ENCODE data around the genes IFIT1 and SLC16A12.

- PRO-cap = no peak
Observed at GRCh38 chr10:89369149-89369516, 8.7 kb upstream of the IFIT1B start.

- PRO-cap = no peak
Observed at GRCh38 chr10:89374009-89374891, 3.6 kb upstream of the IFIT1B start.

DNA sequence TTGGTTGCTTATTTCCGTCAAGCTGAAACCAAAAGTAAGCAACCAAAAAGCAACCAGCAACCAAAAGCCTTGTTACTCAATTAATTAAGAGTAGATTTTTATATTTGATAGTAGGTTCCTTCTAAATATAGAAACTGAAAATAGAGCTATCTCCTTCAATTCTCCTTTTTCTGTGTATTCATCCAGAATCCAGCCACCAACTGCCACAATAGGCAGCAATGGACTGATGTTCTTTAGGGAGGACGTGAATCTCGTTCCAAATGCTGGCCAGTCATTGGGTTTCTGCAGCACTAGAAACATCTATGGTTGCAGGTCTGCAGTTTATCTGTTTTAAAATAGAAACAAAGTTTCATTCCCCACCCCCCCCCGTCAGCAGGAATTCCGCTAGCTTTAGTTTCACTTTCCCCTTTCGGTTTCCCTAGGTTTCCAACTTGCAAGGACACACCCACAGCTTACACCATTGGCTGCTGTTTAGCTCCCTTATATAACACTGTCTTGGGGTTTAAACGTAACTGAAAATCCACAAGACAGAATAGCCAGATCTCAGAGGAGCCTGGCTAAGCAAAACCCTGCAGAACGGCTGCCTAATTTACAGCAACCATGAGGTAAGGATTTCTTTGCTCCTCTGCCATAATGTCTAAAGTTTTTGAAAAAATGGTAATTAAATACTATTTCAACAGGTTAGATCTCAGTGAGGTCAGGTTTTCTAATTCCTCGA, at the start of gene IFIT1:
TSS of gene IFIT1 (plus strand) at position 511 of the 718 bp plus-strand sequence.
- PRO-cap = no peak

- PRO-cap = no peak
Observed at GRCh38 chr10:89468508-89469017, 54.2 kb downstream of the IFIT5 start.

- PRO-cap = no peak
Observed at GRCh38 chr10:89516084-89516802, 19.2 kb downstream of the SLC16A12 start.

- PRO-cap = bidirectional peak, plus-strand start at chr10:89535710, minus-strand start at chr10:89535558; unidirectional peak, minus-strand start at chr10:89535977
Observed at GRCh38 chr10:89534910-89536353, at the start of gene SLC16A12. Gene SLC16A12, minus strand, starts transcription at chr10:89535594.

DNA sequence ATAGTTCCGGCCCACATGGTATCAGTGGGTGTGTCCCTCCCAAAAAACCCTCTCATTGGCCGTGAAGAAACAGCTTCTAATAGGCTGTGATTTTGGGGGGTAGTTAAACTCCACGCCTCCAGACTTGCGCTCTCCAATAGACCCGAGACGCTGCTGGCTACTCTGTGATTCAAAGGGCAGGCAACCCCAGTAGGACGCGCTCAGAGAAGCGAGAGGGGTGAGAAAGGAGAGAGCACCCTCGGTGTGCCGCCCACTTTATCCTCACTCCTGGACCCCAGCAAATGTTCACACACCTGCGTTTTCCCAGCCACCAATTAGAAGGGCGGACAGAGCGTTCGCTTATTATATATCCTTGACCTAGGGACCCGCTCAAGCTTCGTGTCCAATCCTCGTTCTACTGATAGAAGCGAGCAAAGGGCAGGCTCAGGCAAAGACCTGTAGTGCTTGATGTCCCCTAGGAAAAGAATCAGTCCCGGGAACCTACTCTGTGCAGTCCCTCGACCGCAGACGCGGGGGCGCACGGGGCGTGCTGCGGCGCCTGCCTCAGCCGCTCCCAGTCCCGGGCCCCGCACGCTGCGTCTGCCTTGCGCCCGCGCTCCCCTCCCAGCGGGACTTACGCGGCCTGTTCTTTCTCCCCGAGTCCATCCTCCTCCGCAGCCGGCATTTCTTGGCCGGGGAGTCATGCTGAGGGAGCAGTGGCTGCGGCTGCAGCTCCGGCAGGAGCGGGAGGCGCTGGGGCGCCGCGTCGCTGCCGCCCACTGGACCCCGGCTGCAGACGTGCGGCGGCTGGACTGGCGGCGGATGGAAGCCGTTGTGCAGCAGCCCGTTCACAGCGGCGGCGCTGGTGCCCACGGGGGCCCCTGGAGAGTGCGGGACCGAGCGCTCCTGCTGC, 813 bp downstream of the PANK1 start:
- PRO-cap = bidirectional peak, plus-strand start at position 136 of the sequence, minus-strand start outside the sequence; bidirectional peak, plus-strand start at position 506 of the sequence, minus-strand start at position 581 of the sequence; bidirectional peak, plus-strand start at position 774 of the sequence, minus-strand start at position 793 of the sequence

DNA sequence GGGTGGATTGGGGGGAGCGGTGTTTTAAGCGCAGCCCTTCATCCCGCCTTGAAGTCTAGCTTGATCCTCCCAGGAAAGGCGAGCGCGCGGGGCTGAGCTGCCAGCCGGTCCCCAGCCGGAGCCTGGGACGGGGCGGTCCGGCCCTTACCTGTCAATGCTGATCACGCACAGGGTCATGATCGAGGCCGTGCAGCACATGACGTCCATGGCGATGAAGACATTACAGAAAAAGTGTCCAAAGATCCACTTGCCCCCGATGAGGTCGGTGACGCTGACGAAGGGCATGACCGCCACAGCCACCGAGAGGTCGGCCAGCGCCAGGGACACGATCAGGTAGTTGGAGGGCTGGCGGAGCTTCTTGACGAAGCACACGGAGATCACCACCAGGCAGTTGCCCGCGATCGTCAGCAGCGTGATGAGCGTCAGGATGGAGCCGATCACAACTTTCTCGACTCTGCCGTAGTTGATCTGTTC, 817 bp downstream of the HTR7 start:
- PRO-cap = no peak

- PRO-cap = bidirectional peak, plus-strand start at chr10:90920466, minus-strand start at chr10:90920415
Observed at GRCh38 chr10:90919844-90920731, 799 bp downstream of the ANKRD1 start.

DNA sequence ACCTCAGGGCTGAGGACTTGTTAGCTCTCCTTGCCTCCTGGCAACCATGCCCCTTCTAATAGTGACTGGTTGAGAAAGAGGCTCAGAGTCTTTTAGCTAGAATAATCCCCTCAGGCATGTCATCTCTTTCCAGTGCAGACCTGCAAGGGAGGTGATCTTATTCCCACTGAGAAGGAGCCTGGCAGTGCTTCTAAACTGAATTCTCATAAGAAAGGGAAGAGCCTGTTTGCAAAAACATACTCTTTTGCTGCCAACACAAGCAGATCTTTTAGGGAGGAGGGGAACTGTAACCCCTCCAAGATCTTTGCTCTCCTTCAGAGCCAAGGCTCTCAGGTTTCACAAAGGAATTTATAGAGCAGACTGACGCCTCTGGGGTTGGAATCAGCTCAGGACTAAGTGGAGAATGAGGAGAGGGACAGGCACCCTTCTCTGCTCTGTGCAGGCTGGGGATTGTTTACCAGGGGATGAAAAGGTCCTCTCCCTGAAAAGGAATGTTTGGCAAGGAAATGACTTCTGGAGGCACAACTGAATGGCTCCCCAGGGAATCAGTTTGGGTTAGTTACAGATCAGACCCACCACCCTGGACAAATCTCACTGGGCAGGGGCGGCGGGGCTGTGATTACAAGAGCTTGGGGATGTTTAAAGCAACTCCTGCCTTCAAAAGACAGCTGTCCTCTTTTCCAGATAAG, 9.5 kb upstream of the ANKRD1 start:
- PRO-cap = bidirectional peak, plus-strand start at position 154 of the sequence, minus-strand start at position 67 of the sequence; bidirectional peak, plus-strand start at position 389 of the sequence, minus-strand start at position 405 of the sequence

- PRO-cap = no peak
Observed at GRCh38 chr10:90968196-90968956, 47.5 kb upstream of the ANKRD1 start.

DNA sequence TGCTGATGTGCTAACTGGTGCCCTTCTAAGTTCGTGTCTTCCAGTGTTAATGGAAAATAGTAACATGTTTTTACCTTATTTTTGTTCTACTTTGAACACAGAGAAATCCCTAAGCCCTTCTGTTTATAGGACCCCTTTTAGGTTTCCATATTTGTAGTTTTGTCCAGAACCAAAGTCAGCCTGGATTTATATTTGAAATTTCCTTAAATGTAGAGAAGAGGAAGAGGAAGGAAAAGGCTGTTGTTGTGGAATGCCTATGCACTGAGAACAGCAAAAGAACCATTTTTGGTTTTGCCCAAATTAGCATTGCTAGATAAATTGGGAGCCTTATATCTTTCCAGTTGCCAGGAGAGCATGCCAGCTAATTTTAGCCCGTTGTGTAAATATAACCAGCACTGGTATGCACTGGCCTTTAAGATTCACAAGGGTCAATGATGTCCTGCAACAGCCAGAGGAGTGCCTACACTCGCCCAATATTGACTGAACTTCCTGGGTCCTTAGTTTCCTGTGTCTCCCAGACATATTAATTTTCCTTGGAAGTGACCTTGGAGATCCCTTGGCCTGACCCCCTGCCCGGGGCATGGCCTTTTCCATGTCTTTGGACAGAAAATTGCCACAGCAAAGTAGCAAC, 132.3 kb upstream of the PCGF5 start:
- PRO-cap = no peak

- PRO-cap = no peak
Observed at GRCh38 chr10:91164272-91164381, 56.3 kb upstream of the PCGF5 start.

DNA sequence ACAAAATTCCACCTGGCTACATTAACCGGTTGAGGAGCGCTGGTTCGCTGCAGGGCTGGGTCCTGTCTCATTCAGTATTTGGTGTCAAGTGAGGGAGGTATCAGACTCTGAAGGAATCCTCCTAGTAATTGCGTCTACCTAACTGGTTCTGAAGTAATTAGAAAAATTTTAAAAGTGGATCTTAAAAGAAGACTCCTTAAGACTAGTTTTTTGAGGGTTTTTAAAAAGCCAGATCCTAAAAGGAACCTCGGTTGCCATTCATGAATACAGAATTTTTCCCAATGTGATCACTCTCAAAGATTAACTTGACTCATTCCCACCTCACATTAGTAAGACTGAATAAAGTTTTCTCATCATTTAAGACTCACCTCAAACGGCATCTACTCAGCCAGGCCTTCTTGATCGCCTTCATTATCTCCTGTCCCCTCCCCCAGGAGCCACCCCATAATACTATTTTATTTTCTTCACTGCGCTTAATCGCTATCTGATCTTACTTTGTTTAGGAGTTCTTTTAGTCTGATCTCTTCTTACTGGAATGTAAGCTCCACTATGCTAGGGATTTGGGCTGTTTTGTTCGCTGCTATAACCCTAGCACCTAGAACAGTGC, 56.0 kb upstream of the PCGF5 start:
- PRO-cap = no peak

DNA sequence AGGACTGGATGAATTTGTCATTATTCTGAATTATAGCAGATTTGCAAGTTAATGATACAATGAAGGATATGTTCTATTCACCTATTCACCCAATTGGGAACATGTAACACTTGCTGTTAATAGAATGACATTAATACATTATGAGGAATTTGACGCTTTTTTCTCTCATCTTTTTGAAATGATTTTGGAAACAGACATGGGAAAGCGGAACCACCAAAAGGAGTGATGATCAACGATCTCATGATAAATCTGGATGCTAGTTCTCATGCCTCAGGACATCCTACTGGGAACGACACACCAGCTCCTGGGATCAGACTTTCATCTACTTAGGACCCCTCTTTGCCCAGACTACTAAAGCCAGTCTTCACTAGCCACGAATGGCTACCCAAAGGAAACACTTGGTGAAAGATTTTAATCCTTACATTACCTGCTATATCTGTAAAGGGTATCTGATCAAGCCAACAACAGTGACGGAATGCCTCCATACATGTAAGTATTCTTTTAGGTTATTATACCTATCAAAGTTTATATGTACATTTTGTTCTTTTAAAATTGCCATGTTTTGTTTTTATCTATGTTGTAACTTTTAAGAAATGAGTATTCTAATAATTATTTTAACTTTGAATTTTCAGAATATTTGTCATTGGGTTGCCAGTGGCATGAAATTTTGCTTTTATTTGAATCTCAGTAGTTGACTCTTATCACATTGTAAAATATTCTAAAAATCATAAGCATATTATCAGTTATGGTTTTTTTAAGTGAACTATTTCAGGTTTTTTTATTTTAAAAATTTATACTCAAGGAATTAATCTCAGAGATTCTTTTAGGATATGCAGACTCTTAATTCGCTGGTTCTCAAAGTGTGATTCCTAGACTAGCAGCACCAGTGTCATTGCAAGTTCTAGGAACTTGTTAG, 2.3 kb downstream of the PCGF5 start:
- PRO-cap = no peak

DNA sequence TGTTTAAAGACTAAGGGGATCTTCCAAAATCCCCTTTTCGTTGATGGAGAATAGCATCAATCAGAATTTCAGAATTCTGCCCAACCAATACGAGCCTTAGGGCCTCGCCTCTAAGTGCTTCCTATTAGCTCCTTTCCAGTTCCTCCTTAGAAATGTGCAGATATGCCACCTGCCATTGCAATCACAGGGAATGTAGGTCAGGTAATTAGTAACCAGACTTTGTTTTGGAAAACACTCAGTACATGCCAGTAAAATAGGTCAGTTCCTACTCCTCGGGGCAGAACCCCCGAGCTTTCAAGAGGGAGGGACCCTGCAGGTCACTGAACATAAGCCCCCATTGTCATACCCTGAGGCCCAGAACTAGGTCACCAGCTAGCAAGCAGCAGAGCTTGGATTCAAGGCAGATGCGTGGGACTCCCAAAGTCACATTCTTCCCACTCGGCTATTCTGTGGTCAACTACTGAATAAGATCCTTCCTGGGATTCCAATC, 104.9 kb downstream of the PPP1R3C start:
- PRO-cap = no peak

DNA sequence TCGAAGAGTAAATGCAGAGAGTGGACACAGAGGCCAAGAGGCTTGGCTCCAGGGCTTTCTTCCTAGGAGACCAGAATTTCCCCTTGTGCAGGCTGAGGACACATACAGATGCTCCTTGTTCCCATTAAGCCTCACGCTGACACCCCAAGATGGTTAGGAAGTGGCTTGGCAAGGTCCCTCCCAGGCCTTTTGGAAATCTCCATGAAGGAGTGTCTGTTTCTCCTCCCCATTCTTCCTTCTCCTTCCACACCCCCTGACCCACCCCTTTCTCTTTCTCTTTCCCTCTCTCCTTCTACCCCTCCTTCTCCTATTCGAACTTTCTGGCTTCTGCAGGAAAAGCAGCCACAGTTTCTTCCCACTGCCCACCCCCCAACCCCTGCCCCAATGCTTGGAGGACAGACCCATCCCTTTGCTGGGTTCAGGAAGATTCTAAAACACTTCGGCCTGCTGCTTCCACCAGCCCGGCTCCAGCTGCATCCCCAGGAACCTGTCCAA, 80.6 kb downstream of the PPP1R3C start:
- PRO-cap = no peak

DNA sequence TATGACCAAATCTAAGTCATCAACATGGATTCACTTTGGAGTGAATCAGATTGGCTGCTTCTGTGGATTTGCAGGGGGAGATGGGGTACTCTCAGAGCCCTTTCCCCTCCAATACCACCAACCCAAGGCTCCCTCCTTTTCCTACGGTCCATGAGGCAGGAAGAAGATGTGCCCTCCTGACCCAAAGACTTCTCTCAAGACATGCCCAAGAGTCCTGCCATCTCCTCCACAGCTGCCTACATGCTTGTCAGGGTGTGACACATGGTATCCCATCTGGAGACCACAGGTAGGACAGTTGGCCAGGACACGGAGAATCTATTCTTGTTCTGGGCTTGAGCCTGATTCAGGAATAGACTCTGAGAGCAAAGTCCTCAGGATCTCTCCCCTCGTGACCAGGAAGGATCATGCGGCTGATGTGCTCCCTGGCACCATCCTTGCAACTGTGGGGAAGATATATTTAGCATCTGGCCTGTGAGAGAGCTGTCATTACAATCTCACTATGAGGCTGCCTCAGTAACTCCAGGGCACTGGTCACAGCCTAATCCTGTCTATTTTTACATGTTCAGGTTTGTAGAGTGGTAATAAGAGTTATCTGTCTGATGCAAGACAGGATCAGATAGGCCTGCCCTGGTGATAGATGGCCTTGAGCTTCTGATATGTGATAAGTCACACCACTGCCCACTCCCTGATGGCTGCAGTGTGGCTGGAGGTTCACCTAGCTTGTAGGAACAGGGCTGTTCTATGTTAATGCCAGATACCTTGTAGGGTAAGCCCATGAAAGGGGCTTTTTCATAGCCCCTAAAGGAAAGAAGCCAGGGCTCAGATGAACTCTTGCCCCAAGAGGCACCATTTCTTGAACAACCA, 50.8 kb downstream of the PPP1R3C start:
- PRO-cap = no peak

DNA sequence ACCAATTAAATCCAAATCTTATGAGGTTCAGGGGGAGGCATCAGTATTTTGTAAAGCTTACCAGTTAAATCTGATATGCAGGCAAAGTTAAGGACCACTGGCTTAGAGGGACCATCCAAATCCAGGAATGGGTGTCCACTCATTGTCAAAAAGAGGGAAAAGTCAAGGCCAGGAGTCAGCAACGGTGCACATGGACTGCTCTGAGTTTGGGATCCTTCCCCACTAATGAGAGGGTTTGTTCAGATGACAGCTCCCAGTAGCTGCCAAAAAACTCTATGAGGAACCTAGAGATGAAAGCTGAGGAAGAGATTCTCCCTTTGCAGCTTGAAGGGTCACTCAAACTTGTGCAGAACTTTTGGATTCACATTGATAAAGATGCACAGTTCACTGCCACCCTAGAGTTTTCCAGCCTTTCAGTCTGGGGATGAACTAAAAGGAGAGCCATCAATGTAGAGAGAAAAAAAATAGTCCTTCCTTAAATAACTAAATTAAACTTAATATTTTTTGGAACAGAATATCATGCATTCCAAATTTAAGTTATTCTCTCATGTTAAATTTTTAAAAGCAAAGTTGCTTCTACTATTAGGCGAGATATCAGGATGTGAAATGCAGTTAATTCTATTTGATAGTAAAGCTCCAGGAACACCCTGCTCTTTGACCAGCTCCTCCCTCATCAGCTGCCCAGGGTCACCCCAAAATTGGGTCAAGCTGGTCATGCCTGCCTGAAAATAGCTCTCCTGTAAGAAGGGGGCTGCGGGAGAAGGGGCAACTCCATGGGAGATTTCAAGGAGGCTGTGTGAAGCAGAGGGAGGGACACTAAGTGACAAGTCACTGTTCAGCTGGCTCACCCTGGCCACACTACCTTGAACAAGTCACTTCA, 6.2 kb downstream of the PPP1R3C start:
- PRO-cap = no peak

- PRO-cap = no peak
Observed at GRCh38 chr10:91691065-91691572, 58.2 kb upstream of the PPP1R3C start.

Measured in endodermal cell (in vitro differentiated cells).